ENCODE measurements around a stretch of chr5.

DNA sequence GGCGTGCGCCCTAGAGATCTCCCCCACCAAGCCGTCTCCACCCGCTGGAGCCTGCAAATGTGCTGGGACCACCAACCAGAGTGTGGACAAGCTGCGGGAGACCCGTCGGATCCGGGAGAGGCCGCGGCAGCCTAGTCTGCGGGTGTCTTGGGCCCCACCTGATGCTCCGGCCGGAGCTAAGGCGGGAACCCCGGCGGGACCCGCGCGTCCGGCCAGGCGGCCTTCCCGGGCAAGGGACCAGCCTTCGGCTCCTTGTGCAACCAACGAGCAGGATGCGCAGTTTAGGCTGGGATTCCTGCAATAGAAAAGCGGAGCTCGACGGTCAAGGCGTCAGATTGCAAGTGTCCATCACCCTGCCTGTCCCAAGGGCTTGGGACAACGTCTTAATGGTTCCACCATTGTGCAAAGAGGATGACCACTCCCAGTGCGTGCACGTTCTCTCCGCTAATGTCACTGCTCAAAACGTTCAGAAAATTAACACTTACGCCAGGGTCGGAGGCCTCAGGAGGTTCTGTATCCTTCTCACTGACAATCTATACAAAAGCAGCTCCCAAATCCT is 640 bp upstream of the SEPTIN8 start:
- PRO-cap = no peak

GRCh38 chr5:132821053-132822310 is 8.4 kb downstream of the SOWAHA start:
- PRO-cap = no peak

- PRO-cap = no peak
Observed at GRCh38 chr5:132828481-132829640, 1.6 kb downstream of the SHROOM1 start.

DNA sequence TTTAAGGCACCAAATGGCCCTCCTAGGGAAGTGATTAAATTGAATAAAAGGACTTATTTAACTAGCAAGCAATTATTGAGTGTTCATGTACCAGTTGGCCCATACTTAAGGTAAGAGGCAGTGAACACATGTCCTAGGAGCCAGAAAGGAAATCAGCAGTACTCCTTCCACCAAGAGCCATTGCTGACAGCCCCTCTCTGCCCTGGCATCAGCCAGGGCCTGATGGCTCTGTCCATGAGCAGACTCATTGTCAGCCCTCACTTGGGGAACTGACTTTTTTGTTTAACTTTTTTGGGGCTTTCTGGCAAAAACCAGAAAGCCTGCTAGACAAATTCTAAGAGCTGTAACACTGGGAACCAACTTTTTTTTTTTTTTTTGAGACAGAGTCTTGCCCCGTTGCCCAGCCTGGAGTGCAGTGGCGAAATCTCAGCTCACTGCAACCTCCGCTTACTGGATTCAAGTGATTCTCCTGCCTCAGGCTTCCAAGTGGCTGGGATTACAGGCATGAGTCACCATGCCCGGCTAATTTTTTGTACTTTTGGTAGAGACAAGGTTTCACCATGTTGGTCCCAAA is 10.6 kb upstream of the SHROOM1 start:
- PRO-cap = no peak

GRCh38 chr5:132943113-132943872 is 20.1 kb downstream of the AFF4 start:
- PRO-cap = no peak

DNA sequence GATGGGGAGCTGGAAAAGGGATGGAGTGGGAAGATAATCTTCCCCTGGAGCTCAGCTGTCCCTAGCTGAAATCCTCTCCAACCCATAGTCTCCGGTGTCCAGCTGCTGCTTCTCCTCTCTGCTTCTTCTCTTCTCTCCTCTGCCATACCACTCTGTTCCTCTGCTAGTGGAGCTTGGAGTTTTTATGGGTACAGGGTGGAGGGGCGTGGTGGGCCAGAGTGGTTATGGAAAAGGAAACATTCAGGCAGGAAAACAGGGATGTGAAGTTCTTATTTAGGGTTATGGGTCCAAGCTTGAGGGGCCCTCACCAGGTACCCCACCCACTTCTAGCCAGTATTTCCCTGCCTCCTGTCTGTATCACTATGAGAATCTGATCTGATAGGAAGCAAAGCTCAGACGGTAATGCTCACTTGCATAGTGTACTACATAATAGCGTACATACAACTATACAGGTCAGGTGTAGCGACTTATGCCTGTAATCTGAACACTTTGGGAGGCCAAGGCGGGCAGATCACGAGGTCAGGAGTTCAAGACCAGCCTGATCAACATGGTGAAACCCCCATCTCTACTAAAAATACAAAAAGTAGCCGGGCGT is 8.3 kb downstream of the AFF4 start:
- PRO-cap = no peak

- PRO-cap = no peak
Observed at GRCh38 chr5:133095822-133096443, 44.1 kb downstream of the HSPA4 start.

DNA sequence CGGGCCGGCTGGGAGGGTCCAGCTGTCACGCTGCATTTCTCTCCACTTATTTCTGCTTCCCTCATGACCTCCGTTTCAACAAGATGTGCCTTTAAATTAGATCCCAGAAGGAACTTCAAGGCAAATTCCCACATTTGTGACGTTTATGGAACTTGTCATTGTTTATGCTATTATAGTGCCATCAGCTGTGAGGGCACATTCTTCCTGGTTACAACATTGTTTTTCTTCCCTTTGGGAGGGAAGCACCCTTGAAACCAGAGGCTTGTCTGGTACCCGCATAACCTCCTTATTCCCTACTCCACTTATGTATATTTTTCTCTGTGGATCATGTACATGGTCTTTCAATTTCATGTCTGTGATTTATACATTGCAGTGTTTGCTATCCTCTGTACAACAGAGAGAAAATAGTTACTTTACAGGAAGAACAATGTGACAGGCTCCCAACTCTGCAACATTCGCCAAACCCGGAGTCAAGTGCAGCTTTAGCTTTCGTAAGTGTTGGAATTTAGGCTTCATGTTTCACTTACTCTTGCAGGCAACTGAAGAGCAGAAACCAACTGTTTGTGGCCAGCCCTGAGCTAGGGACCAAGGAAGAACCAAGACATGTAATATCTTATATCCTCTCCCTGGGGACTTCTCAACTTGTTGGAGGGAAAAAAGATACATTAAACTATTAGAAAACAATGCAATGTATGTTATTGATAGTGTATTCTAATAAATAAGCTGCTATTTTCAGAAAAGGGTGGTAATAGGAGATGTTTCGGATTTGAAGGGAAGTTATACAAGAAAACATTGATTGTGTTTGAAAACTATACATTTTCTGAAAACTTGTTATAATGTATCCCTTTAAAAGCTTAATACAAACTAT is 148.0 kb downstream of the C5orf15 start:
- PRO-cap = bidirectional peak, plus-strand start at position 257 of the sequence, minus-strand start at position 87 of the sequence

DNA sequence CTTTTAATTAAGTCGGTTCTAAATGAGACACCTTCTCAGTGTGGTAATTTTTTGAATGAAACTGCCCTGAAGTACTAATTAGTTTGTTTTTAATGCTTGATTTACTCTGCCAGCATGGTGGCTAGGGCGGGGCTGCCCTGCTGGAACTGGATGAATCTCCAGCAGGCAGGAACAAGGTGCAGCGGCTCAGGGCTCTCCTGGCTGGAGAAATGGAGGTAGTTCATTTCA is 49.3 kb upstream of the VDAC1 start:
- PRO-cap = no peak

- PRO-cap = no peak
Observed at GRCh38 chr5:134122063-134123164, 7.9 kb downstream of the TCF7 start.

DNA sequence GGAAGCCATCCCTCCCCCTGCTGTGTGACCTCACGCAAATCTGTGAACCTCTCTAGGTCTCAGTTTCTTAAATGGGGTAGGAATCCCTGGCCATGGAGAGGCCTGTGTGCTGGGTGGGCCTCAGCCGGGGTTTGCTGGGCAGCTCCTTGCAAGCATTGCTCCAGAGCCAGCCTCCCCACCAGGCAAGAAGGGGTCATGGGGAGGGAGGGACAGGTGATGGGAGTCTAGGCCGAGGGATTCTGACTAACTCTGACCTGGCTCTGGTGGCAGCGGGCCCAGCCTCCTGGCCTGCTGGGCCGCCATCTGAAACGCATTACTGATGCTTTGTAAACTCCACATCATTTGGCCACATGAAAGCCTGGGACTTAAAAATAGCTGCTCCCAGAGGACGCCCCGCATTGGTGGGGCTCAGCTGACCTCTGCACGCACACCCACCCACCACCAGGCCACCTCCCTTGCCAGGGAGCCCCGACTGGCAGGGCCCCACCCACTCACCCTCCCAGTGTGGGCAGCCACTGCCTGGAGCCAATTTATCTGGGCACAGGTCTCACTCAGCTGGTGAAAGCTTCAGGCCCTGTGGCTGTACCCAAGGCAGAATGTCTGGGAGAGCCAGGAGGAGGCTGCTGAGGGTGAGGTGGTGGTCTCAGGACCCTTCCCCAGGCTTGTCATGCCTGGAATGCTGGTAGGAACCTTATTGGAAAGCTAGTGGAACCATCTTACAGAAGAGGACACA is 10.6 kb downstream of the TCF7 start:
- PRO-cap = no peak

- PRO-cap = no peak
Observed at GRCh38 chr5:134138779-134139519, 24.5 kb downstream of the TCF7 start.

GRCh38 chr5:134141964-134142453 is 27.5 kb downstream of the TCF7 start:
- PRO-cap = no peak

DNA sequence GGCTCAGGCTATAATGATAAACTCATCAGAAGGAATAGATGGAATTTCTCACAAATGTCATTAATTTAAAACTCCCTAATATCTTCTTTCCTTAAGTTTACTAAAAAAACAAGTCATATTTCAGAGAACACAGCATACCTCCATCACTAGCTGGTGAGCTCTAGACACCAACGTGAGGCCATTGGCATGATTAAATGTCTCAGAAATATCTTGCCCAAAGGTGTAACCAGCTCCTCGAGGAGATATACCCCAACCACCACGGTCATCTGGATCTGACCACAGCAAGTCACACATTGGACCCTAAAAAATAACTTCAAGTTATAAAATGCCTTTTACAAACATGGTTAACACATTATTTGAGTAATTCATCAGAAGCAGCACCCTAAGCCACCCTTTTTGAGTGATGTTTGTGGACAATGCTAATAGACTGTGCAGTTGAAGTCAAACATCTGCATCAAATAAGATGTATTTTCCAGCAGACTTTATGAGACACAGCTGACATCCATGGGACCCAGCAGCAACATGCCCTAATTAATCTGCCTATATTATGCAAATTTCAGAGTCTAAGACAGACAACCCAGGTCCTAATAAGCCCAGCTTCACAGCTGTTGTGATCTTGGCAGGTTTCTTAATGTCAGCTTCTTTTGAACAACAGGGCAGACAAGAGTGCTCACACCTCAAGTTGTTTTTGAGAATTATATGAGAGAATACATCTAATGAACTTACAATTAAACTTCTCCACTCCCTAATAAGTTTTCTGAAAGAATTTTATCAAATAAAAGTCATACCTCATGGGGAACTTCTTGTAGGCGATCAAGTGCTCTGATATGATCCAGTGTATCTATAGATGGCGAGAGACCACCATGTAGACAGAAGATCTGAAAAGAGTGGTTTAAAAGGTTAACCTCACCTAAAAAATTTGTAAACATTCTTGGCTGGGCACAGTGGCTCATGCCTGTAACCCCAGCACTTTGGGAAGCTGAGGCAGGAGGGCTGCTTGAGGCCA is 23.8 kb upstream of the SKP1 start:
- PRO-cap = no peak

DNA sequence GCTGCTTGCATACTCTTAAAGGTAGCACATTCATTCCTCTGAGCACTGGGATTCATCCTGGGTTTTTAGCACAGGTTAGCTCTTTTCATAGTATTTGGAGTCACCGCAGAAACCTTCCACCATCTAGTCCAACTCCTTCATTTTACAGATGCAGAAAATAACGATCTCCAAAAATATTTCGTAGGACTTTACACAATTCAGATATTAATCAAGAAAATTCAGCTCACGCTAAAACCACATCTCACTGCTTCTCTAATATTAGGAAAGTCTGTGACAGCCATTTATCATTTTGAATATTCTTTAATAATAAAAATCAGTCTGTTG is 22.0 kb downstream of the PPP2CA start:
- PRO-cap = no peak

GRCh38 chr5:134415738-134416335 is 4.2 kb upstream of the CDKN2AIPNL start:
- PRO-cap = no peak

GRCh38 chr5:134465554-134466255 is 54.0 kb upstream of the CDKN2AIPNL start:
- PRO-cap = bidirectional peak, plus-strand start at chr5:134465982, minus-strand start at chr5:134465847

DNA sequence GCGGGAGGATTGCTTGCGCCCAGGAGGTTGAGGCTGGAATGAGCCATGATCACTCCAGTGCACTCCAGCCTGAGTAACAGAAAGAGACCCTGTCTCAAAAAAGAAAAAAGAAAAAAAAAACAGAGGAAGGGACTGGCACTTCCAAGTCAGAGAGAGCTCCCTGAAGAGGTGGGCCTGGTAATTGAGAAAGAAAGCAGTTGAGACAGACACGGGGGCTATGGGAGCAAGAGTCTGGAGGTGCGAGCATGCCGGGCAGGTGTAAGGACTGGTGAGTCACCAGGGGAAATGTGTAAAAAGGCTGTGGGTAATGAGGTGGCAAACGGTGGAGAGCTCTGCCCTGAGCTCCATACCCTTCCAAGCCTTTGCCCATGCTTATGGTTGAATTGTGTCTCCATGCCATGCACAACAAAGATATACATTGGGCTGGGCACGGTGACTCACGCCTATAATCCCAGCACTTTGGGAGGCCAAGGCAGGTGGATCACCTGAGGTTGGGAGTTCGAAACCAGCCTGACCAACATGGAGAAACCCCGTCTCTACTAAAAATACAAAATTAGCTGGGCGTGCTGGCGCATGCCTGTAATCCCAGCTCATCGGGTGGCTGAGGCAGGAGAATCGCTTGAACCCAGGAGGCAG is 18.0 kb upstream of the JADE2 start:
- PRO-cap = bidirectional peak, plus-strand start at position 318 of the sequence, minus-strand start at position 267 of the sequence

DNA sequence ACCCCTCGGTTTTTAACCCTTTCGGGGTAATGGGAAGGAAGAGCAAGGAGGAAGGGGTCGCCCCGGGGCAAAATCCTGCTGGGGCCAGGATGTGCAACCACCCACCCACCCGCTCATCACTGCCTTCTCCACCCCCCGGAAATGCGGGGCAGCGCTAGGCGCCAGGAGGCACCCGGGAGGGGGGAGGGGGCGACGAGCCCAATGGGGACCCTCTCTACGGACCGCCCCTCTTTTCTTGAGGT is 1.0 kb upstream of the JADE2 start:
- PRO-cap = bidirectional peak, plus-strand start outside the sequence, minus-strand start at position 130 of the sequence

- PRO-cap = no peak
Observed at GRCh38 chr5:134533355-134533973, 8.0 kb downstream of the JADE2 start.